Measurements from ENCODE around the gene ERC1.

- PRO-cap, 3 experiments = no peak in any of the 3 experiments
- RAMPAGE, long total RNA, 4 experiments = no peak in any of the 4 experiments
- RRBS = no CpG with 5 or more reads among the region's 13 CpGs
These were observed 48.7 kb upstream of the IQSEC3 start for GRCh38 chr12:17820-18388.

- PRO-cap, 3 experiments = no peak in any of the 3 experiments
- RAMPAGE, long total RNA, 4 experiments = no peak in any of the 4 experiments
- RRBS = 79% methylated on average over 5 of the region's 22 CpGs
These were observed 50.7 kb downstream of the SLC6A12 start for GRCh38 chr12:163231-163699.

- PRO-cap, 3 experiments = peak in 2 of 3 experiments; most common plus-strand start chr12:459643 (in 1); most common minus-strand start chr12:459579 (in 1)
- RAMPAGE, long total RNA, 4 experiments = no peak in any of the 4 experiments
- RRBS = no CpG with 5 or more reads among the region's 21 CpGs
These were observed 342 bp upstream of the B4GALNT3 start for GRCh38 chr12:459450-459743.

- PRO-cap, 3 experiments = no peak in any of the 3 experiments
- RAMPAGE, long total RNA, 4 experiments = no peak in any of the 4 experiments
- RRBS = no CpG with 5 or more reads among the region's 23 CpGs
These were observed 1.8 kb downstream of the B4GALNT3 start for GRCh38 chr12:461381-462164.

- PRO-cap, 3 experiments = no peak in any of the 3 experiments
- RAMPAGE, long total RNA, 4 experiments = no peak in any of the 4 experiments
- RRBS = no CpG with 5 or more reads among the region's 9 CpGs
These were observed 24.5 kb downstream of the B4GALNT3 start for GRCh38 chr12:484213-484719.

DNA sequence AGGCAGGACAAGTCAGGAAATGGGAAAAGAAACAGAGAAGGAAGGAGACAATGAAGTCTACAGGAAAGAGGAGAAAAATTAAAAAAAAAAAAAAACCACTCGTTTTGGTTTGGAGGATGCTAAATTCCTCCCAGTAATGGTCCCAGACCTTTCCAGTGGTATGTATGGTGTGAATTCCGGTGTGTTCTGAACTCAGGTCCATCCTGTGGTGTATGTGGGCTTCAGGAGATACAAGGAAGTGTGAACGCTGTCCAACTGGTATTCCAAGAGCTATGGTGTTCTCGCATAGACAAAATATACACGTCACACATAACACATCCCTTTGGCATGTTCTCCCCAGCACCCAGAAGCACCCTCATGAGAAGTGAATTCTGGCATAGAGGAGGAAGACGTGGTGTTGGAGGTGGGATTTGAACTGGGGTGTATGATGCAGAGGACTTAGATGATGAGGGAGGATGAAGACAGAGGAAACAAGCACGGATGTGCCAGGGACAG lies 25.0 kb downstream of the B4GALNT3 start:
- PRO-cap, 3 experiments = no peak in any of the 3 experiments
- RAMPAGE, long total RNA, 4 experiments = no peak in any of the 4 experiments
- RRBS = no CpG with 5 or more reads among the region's 7 CpGs

GRCh38 chr12:508673-509446 lies 49.1 kb downstream of the B4GALNT3 start:
- PRO-cap, 3 experiments = no peak in any of the 3 experiments
- RAMPAGE, long total RNA, 4 experiments = no peak in any of the 4 experiments
- RRBS = no CpG with 5 or more reads among the region's 9 CpGs

DNA sequence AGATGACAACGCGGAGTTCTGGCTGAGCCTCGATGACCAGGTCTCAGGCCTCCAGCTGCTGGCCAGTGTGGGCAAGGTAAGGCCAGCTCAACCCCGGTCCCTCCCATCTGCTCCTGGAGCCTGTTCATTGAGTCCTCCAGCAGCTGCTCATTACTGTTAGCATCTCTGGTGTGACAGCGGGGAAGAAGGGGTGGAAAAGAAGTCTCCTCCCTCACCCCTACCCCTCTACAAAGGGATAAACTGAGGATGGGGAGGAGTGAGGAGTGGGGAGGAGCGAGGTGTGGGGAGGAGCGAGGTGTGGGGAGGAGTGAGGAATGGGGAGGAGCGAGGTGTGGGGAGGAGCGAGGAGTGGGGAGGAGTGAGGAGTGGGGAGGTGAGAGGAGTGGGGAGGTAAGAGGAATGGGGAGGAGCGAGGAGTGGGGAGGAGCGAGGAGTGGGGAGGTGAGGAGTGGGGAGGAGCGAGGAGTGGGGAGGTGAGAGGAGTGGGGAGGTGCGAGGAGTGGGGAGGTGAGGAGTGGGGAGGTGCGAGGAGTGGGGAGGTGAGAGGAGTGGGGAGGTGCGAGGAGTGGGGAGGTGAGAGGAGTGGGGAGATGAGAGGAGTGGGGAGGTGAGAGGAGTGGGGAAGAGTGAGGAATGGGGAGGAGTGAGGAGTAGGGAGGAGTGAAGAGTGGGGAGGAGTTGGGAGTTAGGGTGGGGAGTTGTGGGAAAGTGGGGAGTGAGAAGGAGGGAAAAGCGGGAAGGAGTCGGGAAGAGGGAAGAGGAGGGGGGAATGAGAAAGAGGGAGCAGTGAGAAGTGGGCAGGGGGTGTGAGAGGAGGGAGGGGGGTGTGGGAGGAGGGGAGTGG lies 85.9 kb downstream of the B4GALNT3 start:
- PRO-cap, 3 experiments = no peak in any of the 3 experiments
- RAMPAGE, long total RNA, 4 experiments = no peak in any of the 4 experiments
- RRBS = no CpG with 5 or more reads among the region's 17 CpGs

- PRO-cap, 3 experiments = no peak in any of the 3 experiments
- RAMPAGE, long total RNA, 4 experiments = no peak in any of the 4 experiments
- RRBS = no CpG with 5 or more reads among the region's 23 CpGs
These were observed 101.6 kb downstream of the B4GALNT3 start for GRCh38 chr12:561214-561771.

GRCh38 chr12:577970-578377 lies 85.3 kb downstream of the NINJ2 start:
- PRO-cap, 3 experiments = no peak in any of the 3 experiments
- RAMPAGE, long total RNA, 4 experiments = no peak in any of the 4 experiments
- RRBS = no CpG with 5 or more reads among the region's 15 CpGs

GRCh38 chr12:645397-646224 lies 17.6 kb downstream of the NINJ2 start:
- PRO-cap, 3 experiments = peak in 3 of 3 experiments; most common plus-strand start chr12:645743 (in 2); most common minus-strand start chr12:645657 (in 1)
- RAMPAGE, long total RNA, 4 experiments = no peak in any of the 4 experiments
- RRBS = no CpG with 5 or more reads among the region's 10 CpGs

GRCh38 chr12:738506-739211 lies 13.7 kb upstream of the WNK1 start:
- PRO-cap, 3 experiments = no peak in any of the 3 experiments
- RAMPAGE, long total RNA, 4 experiments = no peak in any of the 4 experiments
- RRBS = no CpG with 5 or more reads among the region's 4 CpGs

- PRO-cap, 3 experiments = peak in 3 of 3 experiments; most common minus-strand start chr12:752332 (in 2)
- RAMPAGE, long total RNA, 4 experiments = no peak in any of the 4 experiments
- RRBS = no CpG with 5 or more reads among the region's 20 CpGs
These were observed 214 bp upstream of the WNK1 start for GRCh38 chr12:752217-752513.

DNA sequence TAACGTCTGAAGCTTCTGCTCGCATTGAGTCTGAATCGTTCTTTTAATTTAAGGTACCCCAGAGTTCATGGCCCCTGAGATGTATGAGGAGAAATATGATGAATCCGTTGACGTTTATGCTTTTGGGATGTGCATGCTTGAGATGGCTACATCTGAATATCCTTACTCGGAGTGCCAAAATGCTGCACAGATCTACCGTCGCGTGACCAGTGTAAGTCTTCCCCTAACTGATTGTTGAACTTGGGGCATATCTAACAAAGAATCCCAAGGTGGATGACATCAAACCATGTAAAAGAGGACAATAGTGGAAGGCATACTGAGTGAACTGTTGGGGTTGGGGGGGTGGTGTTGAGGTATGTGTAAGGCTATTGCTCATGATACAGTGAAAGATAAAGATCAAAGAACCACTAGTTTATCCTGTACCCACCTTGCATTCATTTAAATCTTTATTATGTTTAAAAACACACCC lies 77.6 kb downstream of the WNK1 start:
- PRO-cap, 3 experiments = no peak in any of the 3 experiments
- RAMPAGE, long total RNA, 4 experiments = start-site peak on the plus strand in 1 of 4 experiments, centred at position 130 of the sequence, 22 reads per replicate
- RRBS = no CpG with 5 or more reads among the region's 9 CpGs

DNA sequence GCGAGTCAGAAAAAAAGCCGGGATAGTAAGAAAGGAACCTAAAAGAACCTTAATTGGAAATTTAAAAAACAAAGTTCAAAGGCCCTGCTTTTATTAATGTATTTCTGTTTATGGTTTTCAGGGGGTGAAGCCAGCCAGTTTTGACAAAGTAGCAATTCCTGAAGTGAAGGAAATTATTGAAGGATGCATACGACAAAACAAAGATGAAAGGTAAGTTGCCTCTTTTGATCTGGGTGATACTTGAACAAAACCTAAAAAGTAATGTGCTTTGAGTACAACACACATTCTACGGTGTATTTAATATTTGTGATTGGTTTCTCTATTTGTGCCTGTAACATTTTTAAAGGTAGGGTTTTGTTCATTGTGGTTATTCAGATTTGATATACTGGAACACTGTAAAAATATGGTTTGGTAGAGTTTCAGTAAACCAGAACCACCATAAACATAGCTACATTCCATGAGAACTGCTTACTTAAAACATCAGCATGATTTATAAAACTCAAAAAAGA lies 92.4 kb downstream of the RAD52 start:
- PRO-cap, 3 experiments = no peak in any of the 3 experiments
- RAMPAGE, long total RNA, 4 experiments = start-site peak on the plus strand in 1 of 4 experiments, centred at position 166 of the sequence, 40 reads per replicate
- RRBS = no CpG with 5 or more reads among the region's 4 CpGs

GRCh38 chr12:884947-885561 lies 64.4 kb downstream of the RAD52 start:
- PRO-cap, 3 experiments = no peak in any of the 3 experiments
- RAMPAGE, long total RNA, 4 experiments = start-site peak on the plus strand in 1 of 4 experiments, at chr12:885224-885545 at its widest, 48 to 59 reads per replicate
- RRBS = no CpG with 5 or more reads among the region's 5 CpGs

DNA sequence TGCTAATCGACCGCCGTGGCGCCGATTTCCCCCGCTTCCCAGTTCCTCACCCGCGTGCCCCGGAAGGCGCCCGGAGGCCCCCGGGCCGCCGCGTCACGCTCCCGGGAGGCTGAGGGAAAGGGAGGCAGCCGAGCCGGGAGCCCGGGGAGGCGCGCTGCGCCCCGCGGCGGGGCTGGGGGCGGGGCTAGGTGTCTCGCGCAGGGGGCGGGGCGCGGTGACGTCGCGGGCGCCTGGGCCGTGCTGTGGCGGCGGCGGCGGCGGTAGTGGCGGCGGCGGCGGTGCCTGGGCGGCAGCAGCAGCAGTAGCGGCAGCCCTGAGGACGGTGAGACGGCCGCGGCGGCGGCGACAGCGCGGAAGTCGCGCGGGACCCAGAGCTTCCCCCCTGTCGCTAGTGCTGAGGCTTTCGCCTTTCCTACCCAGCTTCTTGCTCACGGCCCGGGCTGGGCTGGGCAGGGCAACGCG lies at the start of gene ERC1:
Gene ERC1, plus strand, starts transcription at position 223 of the 462 bp plus-strand sequence.
- PRO-cap, 3 experiments = peak in 3 of 3 experiments; most common plus-strand start position 263 of the sequence (in 3); most common minus-strand start position 48 of the sequence (in 2)
- RAMPAGE, long total RNA, 4 experiments = start-site peak on the plus strand in 2 of 4 experiments, centred at positions 278 to 319 of the sequence, 25 to 42 reads per replicate; start-site peak on the minus strand in 3 of 4 experiments, centred at positions 102 to 123 of the sequence, 38 to 70 reads per replicate
- RRBS = no CpG with 5 or more reads among the region's 66 CpGs

GRCh38 chr12:1083020-1084031 lies 92.3 kb downstream of the ERC1 start:
- PRO-cap, 3 experiments = peak in 1 of 3 experiments; most common plus-strand start chr12:1083271 (in 1); most common minus-strand start chr12:1083403 (in 1)
- RAMPAGE, long total RNA, 4 experiments = start-site peak on the plus strand in 2 of 4 experiments, at chr12:1083229-1083402 at its widest, 23 to 49 reads per replicate
- RRBS = no CpG with 5 or more reads among the region's 13 CpGs

GRCh38 chr12:1111919-1112438 lies 121.0 kb downstream of the ERC1 start:
- PRO-cap, 3 experiments = no peak in any of the 3 experiments
- RAMPAGE, long total RNA, 4 experiments = no peak in any of the 4 experiments
- RRBS = no CpG with 5 or more reads among the region's 5 CpGs

DNA sequence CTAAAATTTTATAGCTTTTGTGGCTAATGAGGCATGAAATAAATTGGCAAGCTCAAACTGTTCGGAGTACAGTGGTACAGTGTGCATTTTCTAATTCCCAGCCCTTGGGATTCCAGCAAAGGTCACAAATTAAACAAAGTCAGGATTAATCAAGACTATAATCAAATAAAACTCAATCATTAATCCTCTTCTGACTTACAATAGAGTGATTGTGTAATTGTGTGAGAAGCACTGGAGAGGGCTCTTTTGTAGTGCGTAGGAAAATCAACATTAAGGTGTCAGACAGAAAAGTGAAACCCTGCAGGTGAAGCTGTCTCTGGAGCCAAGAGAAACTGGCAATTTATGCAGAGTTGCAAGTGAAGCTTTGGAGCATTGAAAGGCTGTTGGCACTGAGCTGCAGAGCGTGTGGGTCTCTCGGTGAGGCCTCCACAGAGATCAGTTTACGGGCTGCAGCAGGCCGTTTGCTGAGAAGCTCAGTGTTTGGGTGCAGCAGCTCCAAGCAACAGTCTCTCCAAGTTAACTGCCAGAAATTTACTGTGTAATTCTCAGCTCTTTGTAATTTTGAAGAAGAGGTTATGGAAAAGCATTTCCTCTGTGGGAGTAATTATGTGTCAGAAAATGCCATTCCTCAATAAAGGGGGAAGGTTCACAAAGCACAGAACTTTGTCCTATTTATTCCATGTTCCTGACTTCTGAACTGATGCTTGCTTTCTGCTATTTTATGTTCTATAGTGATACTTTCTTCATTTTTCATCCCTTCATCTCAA lies 275.8 kb downstream of the FBXL14 start:
- PRO-cap, 3 experiments = no peak in any of the 3 experiments
- RAMPAGE, long total RNA, 4 experiments = no peak in any of the 4 experiments
- RRBS = no CpG with 5 or more reads among the region's 6 CpGs